Neutrophil (primary cell): ENCODE measurements around the gene PAIP2.

GRCh38 chr5:138570785-138571284 lies 4.4 kb downstream of the HSPA9 start:
- PRO-cap = no peak

GRCh38 chr5:138628512-138628778 lies 53.2 kb upstream of the HSPA9 start:
- PRO-cap = no peak

DNA sequence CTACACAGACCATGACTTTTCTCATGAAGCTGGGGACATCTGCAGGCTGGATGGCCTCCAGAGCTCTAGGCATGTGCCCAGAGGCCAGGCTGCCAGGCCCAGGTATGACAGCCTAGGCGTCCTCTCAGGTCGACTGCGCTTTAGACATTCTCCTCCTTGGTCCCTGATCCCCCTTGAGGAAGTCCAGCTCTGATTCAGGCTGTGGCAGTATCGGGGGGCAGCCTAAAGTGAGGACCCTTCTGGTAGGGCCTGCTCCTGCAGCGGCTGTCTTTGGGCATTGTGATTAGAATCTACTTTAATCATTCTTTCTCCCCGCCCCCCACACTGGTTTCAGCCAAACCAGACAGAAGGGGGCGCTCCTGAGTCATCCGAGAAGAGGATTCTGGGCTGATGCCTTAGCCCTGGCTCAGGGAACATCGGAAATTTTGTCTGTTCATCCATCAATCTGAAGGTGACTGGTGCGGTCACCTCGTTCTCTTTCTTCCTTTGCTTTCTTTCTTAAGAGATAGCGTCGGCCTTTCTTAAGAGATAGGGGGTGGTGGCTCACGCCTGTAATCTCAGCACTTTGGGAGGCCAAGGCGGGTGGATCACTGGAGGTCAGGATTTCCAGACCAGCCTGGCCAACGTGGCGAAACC lies 66.6 kb upstream of the HSPA9 start:
- PRO-cap = no peak

GRCh38 chr5:138871461-138871948 lies 3.6 kb downstream of the LRRTM2 start:
- PRO-cap = no peak

- PRO-cap = no peak
Observed at GRCh38 chr5:138934117-138934801, 59.1 kb upstream of the LRRTM2 start.

DNA sequence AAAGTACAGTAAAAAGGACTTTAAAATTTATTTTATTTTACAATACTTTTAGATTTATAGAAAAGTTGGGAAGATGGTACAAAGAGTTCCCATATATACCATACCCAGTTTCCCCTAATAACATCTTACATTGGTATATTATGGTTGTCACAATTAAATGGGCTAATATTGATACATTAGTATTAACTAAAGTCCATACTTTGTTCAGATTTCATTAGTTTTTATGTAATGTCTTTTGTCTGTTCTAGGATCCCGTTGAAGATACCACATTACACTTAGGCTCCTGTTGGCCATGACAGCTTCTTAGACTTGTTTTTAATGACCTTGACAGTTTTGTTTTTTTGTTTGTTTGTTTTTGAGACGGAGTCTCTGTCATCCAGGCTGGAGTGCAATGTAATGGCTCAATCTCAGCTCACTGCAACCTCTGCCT lies 11.0 kb upstream of the MATR3 start:
- PRO-cap = no peak

- PRO-cap = no peak
Observed at GRCh38 chr5:139298786-139299955, 5.6 kb downstream of the MATR3 start.

DNA sequence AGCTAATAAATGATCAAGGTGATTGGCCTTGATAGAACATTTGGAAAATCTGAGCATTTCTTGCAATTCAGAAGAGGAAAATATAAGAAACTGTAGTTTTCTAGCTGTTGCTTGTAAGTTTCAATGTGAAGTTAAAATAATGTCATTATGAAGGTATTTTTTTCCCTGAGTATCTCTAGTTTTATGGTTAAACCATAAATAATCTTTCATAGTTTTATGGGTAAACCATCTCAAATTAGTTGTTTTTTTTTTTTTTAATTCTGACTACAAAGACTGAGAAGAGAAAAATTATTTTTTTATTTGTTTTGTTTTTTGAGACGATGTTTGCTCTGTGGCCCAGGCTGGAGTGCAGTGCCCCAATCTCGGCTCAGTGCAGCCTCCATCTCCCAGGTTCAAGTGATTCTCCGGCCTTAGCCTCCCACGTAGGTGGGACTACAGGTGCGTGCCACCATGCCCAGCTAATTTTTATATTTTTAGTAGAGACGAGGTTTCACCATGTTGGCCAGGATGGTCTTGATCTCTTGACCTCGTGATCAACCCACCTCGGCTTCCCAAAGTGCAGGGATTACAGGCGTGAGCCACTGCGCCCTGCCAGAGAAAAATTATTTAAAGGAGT lies 9.4 kb downstream of the MATR3 start:
- PRO-cap = no peak

- PRO-cap = no peak
Observed at GRCh38 chr5:139312891-139313242, 19.3 kb downstream of the MATR3 start.

GRCh38 chr5:139323208-139323559 lies 18.5 kb upstream of the PAIP2 start:
- PRO-cap = no peak

- PRO-cap = no peak
Observed at GRCh38 chr5:139328666-139329106, 13.0 kb upstream of the PAIP2 start.

DNA sequence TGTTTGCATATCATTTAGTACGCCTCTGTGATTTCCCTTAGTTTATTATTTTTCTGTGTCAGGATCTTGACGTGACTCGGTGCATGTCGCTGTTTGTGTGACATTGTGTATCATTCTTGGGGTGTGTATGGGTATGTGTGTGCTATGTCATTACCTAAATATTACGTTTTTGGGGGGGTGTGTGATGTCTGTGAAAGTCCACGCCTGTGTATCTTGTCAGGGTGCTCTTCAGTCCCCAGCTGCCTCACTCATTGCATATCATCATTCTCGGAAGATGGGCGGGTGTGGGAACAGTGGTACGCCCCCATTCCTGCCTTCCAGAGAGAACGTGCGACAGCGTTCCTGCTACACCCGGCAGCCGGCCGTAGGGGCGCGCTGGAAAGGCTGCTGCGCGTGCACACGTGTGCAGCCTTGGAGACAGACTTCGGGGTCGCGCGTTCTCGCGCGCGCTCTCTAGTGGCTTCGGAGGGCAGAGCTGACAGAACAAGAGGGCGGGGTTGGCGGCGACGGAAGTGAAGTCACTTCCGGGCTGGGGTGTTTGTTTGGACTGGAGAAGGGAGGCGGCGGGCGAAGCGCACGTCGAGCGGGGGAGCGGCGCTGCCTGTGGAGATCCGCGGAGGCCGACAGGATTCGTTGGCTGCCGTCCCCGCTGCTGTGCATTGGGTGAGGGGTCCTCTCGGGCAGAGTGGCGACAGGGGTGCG lies at the start of gene PAIP2:
PAIP2 (plus strand) TSS at position 537 of the 702 bp plus-strand sequence.
- PRO-cap = unidirectional peak, plus-strand start at position 550 of the sequence

GRCh38 chr5:139387357-139387919 lies 2.3 kb downstream of the MZB1 start:
- PRO-cap = no peak

- PRO-cap = no peak
Observed at GRCh38 chr5:139391291-139392118, 1.8 kb upstream of the MZB1 start.

DNA sequence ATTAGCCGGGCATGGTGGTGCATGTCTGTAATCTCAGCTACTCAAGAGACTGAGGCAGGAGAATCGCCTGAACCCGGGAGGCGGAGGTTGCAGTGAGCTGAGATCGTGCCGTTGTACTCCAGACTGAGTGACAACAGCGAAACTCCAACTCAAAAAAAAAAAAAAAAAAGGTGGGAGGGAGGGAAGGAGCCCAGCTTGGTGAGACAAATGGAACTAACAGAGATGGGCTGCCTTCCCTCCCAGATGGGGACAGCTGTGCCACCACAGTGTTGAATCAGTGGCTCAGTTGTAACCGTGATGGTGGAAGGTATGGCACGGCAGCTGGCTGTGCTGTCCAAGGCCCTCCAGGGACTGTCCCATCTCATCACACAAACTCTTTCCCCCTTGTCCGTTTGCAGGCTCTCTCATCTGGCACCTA lies 4.0 kb downstream of the SMIM33 start:
- PRO-cap = no peak

- PRO-cap = bidirectional peak, plus-strand start at chr5:139518151, minus-strand start at chr5:139518020
Observed at GRCh38 chr5:139517803-139518709, 35.5 kb upstream of the STING1 start.

- PRO-cap = no peak
Observed at GRCh38 chr5:139550211-139550840, 10.8 kb upstream of the UBE2D2 start.

- PRO-cap = no peak
Observed at GRCh38 chr5:139561637-139562560, 760 bp downstream of the UBE2D2 start.

DNA sequence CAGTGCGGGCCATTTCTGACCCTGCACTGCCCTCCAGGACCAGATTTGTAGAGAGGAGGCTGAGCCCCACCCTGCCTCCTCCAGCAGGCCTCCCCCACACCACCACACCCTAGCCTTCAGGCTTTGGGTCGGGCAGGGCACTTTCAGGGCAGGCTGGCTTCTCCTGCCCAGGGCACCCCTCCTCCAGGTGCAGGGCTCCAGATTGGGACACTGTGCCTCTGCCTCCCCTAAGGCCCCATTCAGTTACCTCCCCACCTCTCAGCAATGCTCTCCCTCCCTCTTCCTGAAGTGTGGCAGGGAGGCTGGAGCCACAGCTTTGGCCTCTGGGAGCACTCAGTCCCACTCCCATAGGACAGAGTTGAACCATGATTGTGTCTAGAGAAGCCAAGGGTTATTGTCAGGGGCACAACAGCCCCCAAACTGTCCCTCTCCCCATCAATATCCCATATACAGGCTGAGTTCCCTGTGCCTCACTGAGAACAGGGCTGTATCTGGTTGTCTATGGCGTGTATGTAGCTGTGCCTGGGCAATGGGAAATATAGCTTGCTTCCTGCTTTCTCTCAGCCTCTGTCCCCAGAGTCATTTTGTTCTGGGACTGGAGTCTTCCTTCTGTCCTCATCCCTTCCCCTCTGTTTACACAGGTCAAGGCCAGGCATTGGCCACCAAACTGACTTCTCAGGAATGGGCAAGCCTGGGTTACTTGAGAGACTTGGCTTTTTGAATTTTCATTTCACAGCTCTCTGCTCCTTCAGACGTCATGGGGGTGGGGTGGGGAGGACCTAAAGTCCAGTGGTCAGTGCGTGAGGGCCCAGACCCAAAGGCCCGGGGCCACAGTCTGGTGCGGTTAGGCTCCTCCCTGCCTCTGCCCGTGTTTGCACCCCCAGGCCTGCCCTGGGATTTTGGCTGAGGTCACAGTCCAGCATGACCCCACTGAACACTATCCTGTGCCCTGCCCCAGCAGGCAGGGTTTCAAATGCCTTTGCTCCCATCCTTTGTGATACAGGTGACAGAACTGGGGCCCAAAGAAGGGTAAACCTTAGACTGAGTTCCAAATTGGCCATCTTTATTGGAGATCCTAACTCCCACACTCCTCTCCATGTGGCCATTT lies 4.4 kb upstream of the CXXC5 start:
- PRO-cap = no peak

GRCh38 chr5:139649050-139650107 lies 1.2 kb downstream of the CXXC5 start:
- PRO-cap = no peak